SJSA1 (cell line): Measurements from ENCODE around the genes GREM1, LPCAT4 and AQR.

DNA sequence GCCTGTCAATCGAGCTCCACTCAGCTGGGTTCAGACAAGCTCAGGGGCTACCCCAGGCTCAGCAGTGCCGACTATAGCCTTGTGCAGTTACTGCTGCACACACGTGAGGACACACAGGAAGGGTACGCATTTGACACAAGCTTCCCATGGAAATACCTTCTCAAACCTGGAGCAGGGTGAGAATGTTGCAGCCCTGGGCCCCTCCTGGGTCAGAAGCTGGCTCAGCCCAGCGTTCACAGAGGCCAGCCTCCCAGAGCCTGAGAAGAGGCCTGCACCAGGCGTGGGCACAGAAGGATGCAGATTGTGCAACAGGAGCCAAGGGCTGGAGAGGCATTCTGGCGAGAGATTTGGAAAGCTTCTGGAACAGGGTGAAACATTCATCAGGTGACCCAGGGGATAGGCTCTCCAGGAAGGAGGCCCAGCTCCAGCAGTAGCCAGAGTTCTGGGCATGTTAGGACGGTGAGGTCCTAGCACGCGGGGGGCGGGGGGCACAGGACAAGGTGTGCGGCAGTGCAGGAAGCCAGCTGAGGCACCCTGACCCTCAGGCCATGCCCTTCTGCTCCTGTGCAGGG lies 111.9 kb upstream of the KLF13 start:
- RAMPAGE, long total RNA = no peak

- RAMPAGE, long total RNA = no peak
Observed at GRCh38 chr15:31279625-31280736, 46.7 kb upstream of the KLF13 start.

DNA sequence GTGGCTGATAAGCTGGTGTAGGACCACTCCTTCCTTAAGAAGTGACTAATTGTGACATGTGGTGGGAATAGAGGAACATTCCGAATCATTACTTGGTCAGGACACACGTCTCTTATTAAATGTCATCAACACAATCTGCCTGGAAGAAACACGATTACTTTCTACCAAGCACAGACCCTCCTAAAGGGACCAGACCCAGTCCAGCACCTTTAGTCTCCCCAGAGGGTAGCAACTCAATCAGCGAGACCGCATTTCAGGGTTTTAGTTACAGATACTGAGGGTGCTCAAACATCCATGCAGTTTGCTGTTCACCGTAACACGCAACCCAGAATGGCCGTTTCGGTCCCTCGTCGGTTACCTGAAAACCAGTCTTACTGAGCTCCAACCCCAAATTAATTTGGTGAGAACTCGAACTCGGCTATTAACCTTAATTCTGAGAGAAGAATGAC lies 1.6 kb upstream of the KLF13 start:
- RAMPAGE, long total RNA = no peak

DNA sequence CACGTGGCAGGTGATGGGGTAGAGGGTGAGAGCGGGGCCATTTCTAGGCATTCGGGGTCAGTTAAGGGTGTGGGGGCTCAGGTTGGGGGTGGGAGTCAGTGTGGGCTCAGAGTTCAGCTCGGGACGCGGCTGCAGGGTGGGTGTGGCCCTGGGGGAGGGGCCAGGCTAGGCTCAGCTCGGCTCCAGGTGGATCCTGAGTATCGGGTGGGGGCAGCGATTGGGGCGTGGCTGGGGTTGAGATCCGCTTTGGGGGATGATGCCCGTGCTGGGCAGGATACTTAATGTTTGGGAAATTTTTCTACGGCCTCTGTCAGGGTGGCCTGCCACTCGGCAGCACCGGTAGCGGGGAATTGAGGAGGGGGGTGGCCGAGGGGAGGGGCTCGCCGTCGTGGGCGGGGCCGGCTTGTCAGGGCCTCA lies 2.5 kb downstream of the KLF13 start:
- RAMPAGE, long total RNA = no peak

DNA sequence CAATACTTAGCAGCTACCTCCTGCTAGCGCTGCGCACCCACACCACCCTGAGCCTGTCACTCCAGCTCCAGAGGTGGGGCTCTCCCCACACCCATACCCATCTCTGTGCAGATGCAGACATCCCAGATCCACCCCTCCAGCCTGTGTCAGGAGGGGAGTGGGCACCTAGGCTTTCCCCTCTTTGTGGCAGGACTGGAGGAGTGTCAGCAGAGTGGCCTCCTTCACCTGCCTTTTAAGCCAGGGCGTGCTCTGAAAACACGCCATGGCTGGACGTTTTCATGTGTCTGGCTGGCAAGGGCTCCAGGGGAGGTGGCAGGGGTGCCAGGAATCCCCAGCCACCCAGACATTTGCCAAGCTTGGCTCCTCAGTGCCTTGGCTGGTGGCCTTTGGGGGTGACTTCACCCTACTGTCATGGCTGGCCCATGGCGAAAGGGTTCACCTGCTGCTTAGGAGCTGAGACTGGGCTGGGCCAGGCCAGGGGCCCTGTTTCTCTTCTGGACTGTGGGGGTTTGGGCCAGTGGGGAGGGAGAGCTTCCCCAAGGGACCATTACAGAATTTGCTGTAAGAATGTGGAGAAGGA lies 17.6 kb downstream of the KLF13 start:
- RAMPAGE, long total RNA = no peak

DNA sequence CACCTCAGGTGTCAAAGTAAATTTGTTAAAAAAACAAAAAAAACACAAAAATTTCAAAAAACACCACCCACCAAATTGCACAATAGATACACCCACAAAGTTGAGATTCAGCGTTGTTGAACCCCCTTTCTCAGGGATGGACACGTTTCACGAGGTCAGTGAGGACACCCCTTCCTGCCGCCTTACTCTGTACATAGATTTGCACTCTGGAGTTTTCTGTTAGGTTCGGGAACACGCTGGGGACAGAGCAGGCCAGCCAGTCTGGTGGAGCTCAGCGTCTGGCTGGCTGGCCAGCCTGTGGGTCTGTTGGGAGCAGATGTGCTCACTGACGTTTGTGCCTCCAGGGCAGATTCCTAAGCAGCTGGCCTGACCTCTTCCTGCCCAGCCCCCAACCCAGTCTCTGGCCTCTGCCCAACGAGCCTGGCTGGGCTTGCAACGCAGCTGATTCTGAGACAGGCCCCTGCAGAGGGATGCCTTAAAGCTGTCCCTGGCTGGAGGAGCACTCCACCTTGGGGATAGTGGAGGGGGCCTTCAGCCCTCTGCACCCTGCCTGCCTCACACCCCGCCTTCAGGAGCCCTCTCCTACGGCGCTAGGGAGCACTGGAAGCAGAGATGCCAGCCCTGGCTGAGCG lies 45.9 kb downstream of the KLF13 start:
- RAMPAGE, long total RNA = no peak

DNA sequence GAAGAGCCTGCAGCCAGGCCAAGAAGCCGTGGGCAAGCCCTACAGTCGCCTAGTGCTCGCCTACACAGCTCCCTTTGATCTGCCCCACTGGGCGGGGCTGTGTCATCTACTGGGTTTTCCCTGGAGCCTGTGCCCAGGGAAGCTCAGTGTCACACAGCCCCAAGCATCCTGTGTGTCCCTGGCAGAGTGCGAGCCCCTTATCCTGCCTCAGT lies 72.1 kb downstream of the KLF13 start:
- RAMPAGE, long total RNA = no peak

DNA sequence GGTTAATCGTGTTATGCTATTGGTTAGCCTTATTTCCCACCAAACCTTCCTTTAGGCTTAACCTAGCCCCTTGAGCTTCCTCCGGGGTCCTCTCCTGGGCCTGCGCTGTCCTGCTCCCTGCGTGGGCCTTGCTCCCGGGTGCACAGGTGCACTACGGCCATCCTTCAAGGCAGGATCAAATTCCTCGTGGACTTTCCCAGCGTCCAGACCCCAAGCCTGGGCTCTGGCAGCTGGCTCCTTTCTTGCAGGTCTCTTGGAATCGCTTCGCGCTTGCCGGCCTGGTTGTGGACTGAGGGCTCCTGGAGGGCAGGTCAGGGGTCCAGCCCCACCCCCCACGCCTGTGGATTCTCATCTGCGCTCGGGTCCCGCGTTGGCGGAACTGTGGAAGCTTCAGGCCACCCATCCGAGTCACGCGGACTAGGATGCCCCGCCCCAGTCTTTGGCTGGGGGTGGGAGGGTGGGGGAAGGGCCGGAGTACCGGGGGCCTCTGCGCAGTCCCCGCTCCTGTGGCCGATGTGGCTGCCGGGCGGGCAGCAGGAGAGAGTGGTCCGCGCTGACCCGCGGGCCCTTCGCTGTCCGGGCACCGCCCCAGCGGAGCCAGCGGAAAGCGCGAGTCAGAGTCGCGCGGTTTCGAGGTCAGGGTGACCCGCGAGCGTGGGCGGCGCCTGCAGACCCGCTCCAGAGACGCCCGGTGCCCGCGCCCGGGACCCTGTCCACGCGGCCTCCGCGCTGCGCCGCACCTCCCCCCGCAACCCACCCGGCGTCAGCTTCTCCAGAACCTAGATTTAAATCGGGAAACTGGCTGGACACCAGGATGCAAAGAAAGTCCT lies 114.1 kb downstream of the KLF13 start:
- RAMPAGE, long total RNA = no peak

DNA sequence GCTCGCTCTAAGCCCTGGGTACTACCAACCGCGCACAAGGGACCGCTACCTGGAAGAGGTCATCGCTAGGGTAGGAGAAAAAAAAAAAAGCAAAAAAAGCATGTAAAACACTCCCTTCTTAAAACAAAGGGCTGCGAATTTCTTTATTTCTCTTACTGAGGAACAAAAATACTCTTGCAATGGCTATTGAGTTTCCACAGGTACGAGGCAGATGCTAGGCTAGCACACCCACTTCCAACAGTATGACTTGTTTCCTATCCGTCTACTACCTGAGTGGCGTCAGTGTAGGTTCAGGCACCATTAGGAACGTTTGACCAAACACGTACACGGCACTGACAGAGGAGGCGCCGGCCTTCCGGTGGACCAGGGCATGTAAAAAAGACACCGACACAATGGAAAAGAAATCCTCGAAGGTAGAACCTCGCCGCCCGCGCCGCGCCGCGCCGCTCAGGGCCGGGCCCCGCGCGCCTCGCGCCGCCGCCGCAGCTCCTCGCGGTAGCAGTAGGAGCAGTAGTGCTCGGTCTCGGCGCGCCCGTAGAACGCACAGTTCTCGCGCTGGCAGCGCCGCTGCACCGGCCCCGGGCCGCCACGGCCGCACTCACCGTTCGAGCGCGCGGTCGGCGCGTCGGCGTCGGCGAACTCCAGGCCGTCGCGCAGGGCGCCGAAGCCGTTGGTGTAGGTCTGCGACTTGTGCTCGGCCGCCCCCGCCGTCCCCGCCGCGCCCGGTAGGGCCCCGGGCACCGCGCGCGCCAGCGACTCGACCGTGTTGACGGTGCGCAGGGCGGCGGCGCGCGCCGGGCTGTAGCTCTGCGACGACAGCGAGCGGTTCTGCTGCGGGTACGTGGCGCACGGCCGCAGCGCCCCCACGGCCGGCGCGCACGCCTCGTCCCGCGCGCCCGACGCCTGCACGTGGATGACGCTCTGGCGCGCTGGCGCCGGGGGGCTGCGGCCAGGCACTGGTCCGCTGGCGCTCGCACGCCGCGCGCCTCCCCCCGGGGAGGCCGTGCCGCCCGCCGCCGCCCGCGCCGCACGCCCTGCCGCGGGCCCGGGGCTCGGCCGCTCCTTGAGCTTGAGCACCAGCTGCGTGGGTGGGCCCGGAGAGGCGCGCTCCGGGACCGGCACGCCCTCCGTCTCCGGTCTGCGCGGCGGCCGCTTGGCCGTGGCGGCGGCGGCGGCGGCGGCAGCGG lies 156.6 kb downstream of the KLF13 start:
- RAMPAGE, long total RNA = no peak

- RAMPAGE, long total RNA = no peak
Observed at GRCh38 chr15:31811541-31812026, 58.9 kb downstream of the OTUD7A start.

DNA sequence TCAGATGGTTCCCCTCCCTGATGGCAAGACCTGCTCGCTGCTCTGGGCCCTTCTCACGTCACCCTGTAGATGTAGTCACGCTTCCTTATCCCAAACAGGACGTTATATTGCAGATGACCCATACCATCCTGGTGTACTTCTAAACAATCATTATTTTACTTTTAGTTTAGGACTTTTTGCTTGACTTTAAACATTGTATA lies 715 bp upstream of the OTUD7A start:
- RAMPAGE, long total RNA = no peak

- RAMPAGE, long total RNA = no peak
Observed at GRCh38 chr15:32677194-32677624, 35.7 kb downstream of the SCG5 start.

DNA sequence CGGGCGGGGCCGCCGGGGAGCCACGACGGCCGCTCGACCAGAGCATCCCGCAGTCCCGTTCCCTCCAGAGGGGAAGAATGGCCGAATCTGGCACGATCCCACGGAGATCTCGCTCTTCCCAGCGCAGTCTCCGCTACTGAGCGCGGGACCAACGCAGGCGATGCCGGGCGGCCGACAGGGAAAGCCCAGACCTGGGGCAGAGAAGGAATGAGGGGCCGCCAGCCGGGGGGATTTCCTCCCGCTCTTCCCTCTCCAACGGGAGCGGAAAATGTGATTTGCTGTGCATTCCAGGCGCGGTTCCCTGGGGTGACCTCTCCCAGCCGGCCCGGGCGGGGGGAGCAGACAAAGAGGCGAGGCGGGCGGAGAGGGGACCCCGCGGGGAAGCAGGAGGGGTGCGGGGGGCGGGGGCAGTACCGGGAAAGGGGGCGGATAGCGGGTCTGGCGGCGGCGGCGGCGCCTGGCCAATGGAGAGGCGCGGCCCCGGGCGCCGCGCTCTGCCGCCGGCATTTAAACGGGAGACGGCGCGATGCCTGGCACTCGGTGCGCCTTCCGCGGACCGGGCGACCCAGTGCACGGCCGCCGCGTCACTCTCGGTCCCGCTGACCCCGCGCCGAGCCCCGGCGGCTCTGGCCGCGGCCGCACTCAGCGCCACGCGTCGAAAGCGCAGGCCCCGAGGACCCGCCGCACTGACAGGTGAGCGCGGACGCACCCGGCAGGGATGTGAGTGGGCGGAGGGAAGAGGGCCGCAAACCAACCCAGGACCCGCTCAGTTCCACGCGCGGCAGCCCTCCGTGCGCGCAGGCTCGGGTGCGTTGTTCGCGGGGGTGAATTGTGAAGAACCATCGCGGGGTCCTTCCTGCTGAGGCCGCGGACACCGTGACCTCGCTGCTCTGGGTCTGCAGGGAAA lies at the start of gene GREM1:
TSS of gene GREM1 (plus strand) at position 536 of the 907 bp plus-strand sequence.
- RAMPAGE, long total RNA = no peak

GRCh38 chr15:32798548-32799251 lies 80.9 kb downstream of the GREM1 start:
- RAMPAGE, long total RNA = no peak

- RAMPAGE, long total RNA = no peak
Observed at GRCh38 chr15:34225147-34225849, 482 bp downstream of the EMC4 start.

DNA sequence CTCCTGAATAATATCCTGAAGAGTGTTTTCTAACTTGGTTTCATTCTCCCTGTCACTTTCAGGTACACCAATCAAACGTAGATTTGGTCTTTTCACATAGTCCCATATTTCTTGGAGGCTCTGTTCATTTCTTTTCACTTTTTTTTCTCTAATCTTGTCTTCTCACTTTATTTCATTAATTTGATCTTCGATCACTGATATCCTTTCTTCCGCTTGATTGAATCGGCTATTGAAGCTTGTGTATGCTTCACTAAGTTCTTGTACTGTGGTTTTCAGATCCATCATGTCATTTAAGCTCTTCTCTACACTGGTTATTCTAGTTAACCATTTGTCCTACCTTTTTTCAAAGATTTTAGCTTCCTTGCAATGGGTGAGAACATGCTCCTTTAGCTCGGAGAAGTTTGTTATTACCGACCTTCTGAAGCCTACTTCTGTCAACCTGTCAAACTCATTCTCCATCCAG lies 46.0 kb downstream of the SLC12A6 start:
- RAMPAGE, long total RNA = no peak

DNA sequence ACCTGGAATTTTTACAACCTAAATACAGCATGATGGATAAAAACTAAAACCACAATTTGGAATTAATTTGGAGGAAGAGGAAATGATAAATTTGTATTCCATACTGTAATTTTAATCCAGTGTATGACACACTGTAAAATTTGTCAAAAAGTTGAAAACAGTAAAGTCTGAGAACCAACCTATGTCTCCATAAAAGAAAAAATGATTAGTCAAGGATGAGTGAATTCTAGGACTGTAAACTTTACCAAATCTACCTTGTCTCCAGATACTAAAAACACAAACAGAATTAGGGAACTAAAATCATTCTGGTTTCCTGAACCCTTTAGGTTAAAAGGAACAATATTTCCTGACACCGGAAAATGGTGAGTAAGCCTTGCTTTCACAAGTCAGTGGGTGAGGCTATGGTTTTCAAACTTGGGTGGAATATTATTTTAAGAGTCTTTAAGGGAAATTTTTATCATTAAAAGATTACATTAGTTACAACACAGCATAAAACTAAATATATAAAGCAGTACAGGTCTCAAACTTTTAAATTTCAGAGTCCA lies 2.5 kb downstream of the SLC12A6 start:
- RAMPAGE, long total RNA = no peak

DNA sequence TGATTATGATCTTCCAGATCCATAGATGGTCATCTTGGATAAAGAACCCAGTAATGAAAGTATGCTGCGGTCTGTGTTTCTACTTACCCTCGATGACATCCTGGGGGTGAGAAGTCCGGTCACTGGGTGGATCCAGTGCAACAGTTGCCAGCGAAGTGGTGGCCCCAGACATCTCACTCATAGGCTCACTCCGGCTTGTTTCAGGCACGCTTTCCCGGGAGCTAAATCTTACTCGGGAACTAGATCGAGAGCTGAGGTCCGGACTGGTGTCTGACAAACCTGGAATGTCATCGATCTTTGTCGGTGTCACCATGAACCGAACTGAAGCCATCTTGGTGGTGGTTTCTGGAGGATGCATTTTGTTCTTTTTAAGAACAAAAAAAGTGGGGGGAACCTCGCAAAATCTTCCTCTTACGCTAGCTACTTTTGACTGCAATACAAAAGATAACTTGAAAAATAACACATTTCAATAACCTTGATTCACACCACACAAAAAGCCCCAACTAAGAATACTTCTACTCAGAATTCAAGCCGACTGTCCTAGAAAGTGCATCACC lies 1.2 kb downstream of the SLC12A6 start:
- RAMPAGE, long total RNA = no peak

DNA sequence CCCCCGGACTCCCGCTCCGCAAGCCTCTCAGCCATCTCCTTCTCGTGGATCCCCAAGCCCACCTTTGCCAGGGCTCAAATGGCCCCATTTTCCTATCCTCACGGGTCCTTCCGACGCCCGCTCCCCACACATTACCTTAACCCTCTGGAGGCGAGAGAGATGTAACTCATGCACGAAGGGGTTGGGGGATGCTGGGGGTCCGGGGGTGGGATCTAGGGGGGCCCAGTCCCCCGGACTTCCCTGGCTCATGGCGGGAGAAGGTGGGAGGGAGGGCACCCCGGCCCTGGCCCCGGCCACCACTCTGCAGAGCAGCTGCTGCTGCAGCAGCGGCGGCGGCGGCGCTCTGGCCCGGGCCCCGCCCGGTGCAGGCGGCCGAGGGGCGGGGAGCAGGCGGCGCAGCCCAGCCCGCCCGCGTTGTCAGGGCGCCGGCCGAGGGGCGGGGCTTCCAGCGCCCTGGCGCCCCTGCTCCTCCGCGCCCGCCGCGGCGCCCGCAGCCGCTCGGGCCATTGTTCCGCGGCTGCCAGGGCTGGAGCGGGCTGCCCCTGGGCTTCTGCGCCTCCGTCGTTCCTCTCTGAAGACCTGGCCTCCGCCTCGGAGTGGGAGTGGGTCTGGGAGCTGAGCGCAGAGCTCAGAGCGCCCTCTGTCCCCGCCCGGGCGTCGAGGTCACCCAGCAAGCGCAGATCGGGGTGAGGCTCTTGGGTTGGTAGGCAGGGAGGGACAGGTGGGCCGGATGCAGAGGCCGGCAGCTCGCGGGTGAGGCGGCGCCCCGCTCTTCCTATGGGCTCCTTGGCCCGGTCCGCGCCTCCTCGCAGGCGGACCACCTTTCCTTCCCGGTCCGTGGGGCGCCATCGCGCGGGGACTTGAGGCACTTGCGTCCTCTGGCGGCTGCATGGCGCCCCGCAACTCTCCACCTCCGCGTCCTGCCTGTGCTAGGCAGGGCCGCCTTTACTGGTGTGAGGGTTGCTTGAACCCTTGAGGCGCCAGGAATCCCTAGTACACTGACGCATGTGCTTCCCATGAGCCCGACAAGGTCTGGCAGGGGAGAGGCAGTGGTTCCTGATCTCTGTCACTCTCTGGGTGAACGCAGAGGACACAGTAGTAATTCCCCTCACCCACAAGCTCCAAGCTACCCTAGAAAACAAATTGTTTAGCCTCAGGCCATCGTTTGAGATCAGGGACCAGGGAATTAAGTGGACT lies at the start of gene LPCAT4:
TSS of gene LPCAT4 (minus strand) at position 345 of the 1,197 bp plus-strand sequence.
- RAMPAGE, long total RNA = no peak

GRCh38 chr15:34969127-34970220 lies at the start of gene AQR:
Gene AQR (minus strand): TSS chr15:34969742.
- RAMPAGE, long total RNA = start-site peak on the minus strand at chr15:34969674-34969728, 84 and 40 reads in 2 replicates